Jurkat, Clone E6-1 (cell line): ENCODE data around the genes SLC7A5, BANP and MVD.

- RRBS, result no CpG with 5 or more reads among the region's 8 CpGs
Measured at GRCh38 chr16:87557067-87557690, 45.1 kb upstream of the JPH3 start.

DNA sequence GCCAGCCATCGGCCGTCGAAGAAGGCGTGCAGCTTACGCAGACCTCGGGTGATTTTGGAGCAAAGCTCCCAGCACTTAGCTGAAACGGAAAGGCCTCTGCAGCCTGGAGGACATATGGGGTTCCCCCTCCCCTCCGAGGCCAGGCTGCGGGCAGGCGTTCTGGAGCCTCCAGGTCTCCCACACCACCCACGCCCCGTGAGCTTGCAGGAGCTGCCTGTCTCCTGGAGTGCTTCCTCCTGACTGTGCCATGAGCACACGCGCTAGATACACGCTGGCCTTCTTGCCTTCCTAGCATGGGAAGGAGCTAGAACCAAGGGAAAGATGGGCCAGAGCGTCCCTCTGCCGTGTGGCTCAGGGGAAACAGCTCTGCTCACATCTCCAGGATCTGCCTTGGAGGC lies 19.7 kb upstream of the JPH3 start:
- RRBS, result no CpG with 5 or more reads among the region's 17 CpGs

DNA sequence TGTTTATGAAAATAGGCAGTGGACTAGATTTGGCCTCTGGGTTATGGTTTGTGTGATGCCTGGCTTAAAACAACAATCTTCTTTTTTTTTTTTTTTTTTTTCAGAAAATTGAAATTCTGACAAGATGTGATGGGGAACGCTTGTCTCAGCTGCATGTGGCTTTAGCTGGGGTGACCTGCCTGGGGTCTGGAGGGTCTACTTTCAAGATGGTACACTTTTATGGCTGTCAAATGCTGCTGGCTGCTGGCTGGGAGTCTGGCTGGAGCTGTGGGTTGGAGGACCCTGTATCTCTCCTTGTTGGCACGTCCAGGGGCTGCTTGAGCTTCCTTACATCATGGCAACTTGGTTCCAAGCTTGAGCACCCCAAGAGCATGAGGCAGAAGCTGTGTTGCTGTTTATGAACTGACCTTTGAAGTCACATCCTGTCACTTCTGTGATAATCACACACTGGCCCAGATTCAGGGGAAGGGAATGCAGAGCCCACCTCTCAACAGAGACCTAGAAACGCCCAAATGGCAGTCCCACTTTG lies 3.2 kb upstream of the JPH3 start:
- RRBS, result no CpG with 5 or more reads among the region's 3 CpGs

DNA sequence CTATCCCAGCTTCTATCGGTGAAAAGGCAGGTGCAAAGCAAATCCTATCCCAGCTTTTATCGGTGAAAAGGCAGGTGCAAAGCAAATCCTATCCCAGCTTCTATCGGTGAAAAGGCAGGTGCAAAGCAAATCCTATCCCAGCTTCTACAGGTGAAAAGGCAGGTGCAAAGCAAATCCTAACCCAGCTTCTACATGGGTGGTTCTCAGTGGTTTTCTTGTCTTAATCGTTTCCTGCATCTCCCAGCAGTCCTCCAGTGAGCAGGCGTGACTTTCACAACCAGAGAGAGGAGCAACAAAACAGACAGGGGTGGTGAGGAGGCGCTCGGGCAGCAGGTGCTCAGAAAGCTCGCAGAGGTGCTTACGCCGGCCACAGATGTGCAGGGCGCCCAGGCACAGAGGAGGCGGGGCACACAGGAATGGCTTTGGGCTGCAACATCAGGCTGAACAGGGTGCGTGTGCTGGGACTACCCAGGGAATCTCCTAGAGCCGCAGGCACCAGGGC lies 32.7 kb downstream of the KLHDC4 start:
- RRBS, result no CpG with 5 or more reads among the region's 14 CpGs

- RRBS, result 98% methylated on average over 10 of the region's 22 CpGs
Measured at GRCh38 chr16:87791176-87791706, 25.5 kb upstream of the KLHDC4 start.

- RRBS, result 20% methylated on average over 1 of the region's 28 CpGs
Measured at GRCh38 chr16:87806079-87806791, 40.4 kb upstream of the KLHDC4 start.

DNA sequence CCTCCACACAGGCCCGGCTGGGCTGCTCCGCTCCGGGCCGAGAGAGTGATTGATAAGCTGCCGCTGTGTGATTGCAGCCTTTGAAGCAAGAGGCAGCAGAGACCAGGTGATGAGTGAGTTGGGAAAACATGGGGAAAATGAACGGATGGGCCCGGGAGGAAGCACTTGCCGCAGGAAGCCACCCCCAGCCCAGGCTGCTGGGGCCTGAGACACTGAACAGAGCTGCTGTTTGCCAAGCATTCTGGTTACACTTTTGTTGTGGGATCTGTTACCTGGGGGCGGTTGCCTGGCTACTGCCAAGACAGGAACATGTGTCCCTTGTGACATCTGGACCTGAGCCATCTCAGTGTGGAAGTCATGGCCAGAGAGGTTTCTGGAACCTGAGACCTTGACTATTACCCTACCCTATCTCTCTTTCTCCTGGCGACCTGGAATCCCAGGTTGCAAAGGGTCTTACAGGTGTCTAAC lies 46.5 kb upstream of the KLHDC4 start:
- RRBS, result no CpG with 5 or more reads among the region's 10 CpGs

DNA sequence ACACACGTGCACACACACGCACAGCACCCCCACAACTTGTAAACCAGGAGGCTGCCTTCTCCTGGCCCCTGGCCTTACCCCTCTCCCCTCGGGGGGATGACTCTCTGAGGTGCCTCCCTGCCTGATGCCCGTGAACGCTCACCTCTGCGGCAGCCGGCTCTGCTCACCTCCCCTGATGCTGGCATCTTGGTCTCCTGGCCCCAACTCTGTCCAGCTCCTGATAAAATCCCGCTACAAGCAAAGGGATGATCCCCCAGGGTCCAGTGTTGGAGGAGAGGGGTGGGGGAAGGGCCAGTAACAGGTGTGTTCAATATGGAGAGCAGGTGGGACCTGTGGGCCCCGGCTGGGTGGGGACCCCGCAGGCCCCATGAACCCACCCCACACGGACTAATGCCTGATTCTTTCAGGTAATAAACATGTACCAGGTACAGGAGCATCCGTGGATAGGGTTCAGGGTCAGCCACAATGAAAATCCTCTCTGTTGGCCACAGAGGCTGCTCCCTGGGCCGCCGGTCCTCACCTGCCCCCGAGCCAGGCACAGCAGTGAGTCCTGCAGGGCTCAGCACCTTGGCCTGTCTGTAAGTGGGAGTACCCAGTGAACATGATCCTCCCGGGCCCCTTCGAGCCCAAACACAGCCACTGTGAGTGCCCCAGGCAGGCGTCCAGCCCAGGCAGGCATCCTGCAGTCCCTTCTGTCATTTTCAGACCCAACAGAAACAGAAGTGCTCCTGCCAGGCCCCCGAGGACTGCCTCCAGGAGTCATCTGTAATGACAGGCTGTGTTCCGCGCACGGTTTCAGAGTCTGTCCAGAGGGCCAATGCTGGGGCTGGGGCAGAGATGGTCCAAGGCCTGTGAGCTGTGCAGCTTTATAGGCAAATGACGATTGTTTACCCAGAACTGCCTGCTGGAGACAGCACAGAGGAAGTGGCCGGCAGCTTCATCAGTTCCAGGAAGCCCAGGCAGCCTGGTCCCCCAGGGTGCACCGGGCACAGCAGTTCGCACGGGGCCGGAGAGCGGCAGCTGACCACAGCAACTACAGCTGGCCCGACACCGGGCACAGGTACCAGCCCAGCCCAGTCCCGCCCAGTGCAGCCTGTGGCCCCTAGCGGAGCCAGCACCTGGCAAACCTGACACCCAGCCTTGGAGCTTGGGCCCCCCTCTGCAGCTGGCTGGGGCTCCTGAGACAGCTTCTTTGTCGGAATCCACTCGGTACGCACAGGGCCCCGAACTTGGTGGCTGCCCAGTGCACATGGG lies 13.4 kb downstream of the SLC7A5 start:
- RRBS, result 73% methylated on average over 6 of the region's 37 CpGs

DNA sequence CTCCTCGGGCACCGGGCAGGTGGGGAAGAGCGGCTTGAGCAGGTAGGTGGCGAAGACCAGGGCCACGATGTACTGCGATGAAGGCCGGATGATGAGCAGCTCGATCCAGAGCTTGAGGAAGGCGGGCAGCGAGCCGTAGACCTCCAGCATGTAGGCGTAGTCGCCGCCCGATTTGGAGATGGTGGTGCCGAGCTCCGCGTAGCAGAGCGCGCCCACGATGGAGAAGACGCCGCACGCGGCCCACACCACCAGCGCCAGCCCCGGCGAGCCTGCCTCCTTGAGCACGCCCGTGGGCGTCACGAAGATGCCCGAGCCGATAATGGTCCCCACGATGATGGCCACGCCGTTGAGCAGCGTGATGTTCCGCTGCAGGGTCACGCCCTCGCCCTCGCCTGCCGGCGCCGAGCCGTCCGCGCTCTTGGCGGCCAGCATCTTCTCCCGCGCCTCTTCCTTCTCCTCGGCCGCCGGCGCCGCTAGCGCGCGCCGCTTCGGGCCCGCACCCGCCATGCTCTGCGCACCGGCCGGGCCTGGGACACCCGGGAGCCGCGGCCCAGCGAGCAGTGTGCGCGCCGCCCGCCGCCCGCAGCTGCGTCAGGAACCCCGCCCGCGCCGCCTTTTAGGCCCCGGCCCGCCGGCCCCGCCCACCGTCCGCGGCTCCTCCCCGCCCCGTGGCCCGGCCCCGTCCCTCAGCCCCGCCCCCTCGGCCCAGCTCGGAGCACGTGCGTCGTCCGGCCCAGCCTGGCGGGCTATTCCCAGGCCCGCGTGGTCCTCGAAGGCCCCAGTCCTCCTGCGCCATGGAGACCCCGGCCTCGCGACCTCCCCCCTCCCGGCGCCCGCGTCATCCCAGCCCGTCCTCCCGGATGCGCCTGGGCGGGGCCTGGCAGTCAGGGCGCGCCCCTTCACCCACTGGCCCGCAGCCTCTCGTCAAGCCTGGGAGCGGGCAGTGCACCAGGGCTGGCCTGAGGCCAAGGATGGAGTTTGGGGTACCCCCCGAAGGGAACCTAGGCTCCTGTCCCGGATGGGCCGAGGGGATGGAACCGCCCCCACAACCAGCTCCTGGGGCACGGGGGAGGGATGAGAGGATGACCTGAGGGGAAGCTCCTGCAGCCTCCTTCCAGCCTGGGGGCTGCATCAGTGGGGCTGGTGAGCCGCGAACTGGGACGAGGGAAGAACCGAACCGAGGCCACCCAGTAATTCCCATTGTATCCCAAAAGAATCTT lies at the start of gene SLC7A5:
SLC7A5 (minus strand) TSS at position 592 of the 1,220 bp plus-strand sequence.
- RRBS, result 1% methylated on average over 24 of the region's 130 CpGs

- RRBS, result no CpG with 5 or more reads among the region's 13 CpGs
Measured at GRCh38 chr16:87921386-87921943, 14.9 kb downstream of the CA5A start.

- RRBS, result 1% methylated on average over 43 of the region's 118 CpGs
Measured at GRCh38 chr16:87951240-87952140, at the start of gene BANP. Gene BANP, plus strand, starts transcription at chr16:87951434.

- RRBS, result no CpG with 5 or more reads among the region's 8 CpGs
Measured at GRCh38 chr16:88268054-88268479, 114.7 kb upstream of the ZNF469 start.

DNA sequence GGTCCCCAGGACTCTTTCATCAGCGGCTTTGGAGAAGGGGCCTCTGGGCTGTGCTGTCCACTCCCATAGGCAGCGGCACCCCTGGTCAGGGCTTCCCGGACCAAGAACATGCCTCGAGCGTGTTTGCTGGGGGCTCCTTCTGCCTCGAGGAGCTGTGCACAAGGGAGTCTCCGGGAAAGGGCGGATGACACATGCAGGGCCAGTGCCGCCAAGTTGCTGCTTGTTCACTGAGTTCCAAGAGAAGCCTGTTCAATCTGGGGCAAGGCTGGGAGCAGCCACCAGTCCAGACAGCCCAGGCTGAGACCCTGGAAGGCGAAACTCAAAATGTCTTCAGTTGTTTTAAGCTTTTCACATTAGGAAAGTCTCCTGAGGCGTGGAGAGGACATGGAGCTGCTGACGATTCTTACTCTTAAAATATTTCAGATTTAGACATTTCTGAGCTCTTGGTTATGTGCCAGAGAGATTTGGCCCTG lies 84.5 kb upstream of the ZNF469 start:
- RRBS, result 26% methylated on average over 5 of the region's 12 CpGs

GRCh38 chr16:88331732-88332597 lies 50.8 kb upstream of the ZNF469 start:
- RRBS, result no CpG with 5 or more reads among the region's 19 CpGs

GRCh38 chr16:88438302-88439011 lies 14.6 kb upstream of the ZFPM1 start:
- RRBS, result 59% methylated on average over 10 of the region's 26 CpGs

DNA sequence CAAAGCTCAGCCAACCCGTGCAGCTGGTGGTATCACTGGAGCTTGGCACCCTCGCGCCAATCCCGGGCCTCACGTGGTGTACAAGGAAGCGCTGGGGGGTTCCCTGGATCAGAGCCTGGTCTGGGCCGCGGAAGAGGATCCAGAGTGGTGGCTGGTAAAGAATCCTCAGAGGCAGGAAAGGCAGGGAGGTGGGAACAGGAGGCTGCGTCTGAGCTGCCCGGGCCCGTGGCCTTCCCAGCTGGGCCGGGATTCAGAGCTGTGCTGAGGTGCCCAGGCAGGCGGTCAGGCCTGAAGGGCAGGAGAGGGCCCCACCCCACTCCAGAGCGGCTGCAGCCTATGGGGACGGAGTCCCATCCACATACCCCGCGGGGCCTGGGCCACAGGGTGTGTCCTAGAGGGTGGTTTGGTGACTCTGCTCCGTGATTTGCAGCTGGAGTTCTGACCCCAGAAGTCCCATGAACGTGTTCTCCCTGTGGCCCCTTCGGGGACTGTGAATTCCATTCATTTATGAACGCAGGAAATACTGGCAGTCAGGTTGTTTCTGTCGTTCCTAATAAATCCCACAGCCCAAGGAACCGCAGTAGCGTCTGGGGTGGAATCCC lies 36.3 kb downstream of the ZFPM1 start:
- RRBS, result no CpG with 5 or more reads among the region's 24 CpGs

DNA sequence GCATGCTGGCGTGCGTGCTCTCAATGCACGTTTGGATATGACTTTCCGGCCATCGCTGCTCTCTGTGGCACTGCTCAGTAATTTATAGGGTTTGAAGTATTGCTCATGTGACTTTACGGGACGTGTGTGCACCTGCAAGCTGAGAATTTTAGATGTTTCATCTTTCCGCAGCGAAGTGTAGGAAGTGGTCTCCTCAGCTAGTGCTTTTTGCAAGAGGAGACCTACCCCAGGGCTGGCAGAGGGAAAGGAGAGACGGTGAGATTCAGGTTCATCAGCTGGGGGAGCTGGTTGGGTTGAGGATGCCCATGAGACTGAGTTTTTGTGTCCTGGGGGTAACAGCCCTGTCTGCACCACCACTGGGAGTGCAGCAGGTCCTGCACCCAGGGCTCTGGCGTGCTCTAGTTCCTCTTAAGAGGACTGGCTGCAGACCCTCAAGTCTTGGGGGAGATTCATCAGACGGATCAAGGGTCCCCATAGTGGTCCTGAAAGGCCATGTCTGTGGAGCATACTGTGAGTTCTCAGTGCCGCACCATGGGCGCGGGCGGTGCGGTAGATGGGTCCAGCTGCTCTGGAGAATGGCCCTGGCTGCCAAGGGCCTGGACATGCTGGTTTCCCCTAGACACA lies 8.9 kb downstream of the ZC3H18 start:
- RRBS, result under 1% methylated on average over 4 of the region's 17 CpGs

- RRBS, result 85% methylated on average over 4 of the region's 48 CpGs
Measured at GRCh38 chr16:88643253-88643861, 5.0 kb downstream of the IL17C start.

DNA sequence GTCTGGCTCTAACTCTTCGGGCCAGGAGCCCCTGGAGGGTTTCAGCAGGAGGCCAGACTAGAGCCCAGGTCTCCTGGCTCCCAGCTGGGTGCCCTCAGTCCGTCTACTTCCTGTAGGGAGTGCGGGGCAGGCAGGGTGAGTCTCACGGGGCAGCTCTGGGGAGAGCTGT lies 1.2 kb downstream of the CYBA start:
- RRBS, result no CpG with 5 or more reads among the region's 4 CpGs

GRCh38 chr16:88662683-88663763 lies at the start of gene MVD:
Gene MVD, minus strand, starts transcription at chr16:88663091.
- RRBS, result 3% methylated on average over 3 of the region's 126 CpGs